ENCODE data around the gene PROCR.

DNA sequence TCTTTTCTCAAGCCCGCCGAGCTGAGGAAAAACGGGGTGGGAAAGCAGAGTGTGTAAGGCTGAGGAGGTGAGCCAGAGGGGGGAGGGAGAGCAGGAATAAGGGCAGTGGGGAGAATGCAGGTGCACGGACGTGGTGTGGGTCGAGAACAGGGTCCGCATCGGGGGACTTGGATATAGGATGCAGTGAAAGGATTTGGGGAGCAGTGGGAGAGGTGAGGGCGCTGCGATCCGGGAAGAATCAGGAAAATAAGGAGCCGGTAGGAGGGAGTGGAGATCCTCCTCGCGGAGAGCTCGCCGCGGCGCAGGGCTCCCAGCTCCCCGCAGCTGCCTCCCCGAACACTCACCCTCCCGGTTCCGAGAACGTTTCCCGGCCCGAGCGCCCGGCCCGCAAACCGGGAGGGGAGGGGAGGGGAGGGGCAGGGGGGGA, 338 bp upstream of the TP53INP2 start:
- RRBS: under 1% methylated on average over 7 of the region's 29 CpGs

GRCh38 chr20:34724323-34724522, 20.1 kb downstream of the TP53INP2 start:
- RRBS: no CpG with 5 or more reads among the region's 3 CpGs

DNA sequence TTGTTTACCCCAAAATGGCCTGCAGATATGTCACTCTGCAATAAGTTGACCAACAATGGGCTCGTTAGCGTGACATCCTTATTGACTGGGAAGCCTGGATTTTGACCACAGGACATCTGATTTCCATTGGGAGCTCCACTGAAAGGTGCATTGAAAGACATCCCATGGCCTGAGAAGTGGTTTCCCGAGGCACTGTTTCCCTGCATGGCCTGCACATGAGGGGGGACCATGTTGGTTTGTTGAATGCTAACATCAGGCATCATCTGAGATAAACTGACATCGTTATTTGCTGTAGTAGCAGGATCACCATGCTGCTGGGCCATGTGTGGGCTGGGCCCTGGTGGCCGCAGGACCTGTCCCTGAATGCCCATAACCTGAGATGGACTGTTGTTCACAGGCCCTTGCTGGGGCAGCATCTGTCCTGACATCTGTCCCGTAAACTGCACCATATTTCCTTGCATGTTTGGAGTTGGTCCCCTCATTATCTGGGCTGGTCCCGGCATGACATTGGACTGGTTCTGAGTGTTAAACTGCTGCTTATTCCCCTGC, 45.4 kb downstream of the TP53INP2 start:
- RRBS: no CpG with 5 or more reads among the region's 7 CpGs

DNA sequence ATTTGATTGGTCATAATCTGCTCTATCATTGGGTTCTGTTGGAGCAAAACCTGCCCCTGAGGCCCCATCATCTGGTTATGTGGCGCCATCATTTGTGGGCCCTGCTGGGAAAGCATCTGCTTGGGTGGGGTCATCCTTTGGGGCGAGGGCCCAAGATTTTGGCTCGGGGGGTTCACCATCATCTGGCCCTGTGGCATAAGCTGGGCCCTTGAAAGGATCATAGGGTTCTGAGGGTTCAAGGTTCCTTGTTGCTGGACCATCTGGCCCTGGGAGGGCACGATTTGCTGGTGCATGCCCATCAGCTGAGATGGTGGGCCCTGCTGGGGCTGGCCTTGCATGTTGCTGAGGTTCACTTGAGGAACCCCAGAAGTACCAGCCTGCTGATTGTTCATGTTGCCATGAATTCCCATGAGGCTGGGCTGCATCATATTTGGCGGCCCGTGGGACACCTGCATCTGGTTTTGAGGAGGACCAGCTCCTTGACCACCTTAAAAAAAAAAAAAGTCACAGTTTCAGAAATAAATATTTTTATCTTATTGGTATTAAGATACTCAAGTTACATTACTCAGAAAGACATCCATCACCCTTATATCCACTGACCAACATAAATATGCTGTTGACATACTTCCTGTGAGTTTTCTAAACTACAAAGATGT, 46.0 kb downstream of the TP53INP2 start:
- RRBS: no CpG with 5 or more reads among the region's 6 CpGs

DNA sequence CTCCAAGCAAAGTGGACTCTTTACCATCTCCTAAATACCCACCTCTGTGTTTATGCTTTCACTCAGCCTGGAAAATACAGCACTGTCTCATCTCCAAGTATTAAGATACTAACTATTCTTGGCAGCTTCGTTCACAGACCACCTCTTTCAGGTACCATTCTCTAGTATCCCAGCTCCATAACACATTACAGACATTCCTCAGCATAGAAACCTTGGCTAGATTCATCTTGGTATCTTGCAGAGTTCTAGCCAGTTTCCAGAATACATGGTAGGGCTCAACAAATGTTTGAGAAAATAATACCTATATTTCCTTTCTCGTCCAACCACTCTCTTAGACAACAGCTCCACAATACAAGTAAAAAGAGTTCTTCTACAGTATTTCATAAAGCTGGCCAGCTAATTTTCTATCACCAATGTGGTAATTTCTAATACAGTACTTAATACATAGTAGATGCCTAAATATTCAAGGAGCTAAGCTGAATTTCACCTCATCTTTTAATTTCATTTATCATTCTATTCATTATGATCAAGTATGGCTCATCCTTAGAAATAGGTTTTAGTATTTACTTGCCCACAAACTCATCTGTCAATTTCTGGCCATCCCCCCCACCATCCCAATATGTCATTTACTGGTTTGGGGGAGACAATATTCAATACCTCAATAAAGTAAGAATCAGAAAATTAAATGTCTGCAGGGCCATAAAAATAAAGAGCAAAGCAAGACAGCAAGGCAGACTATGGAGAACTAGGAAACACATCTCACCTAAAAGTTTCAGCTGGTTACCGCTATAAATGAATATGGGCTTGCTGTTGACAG, 6.7 kb downstream of the NCOA6 start:
- RRBS: no CpG with 5 or more reads among the region's 3 CpGs

GRCh38 chr20:34863273-34863792, 9.3 kb downstream of the GGT7 start:
- RRBS: no CpG with 5 or more reads among the region's 40 CpGs

DNA sequence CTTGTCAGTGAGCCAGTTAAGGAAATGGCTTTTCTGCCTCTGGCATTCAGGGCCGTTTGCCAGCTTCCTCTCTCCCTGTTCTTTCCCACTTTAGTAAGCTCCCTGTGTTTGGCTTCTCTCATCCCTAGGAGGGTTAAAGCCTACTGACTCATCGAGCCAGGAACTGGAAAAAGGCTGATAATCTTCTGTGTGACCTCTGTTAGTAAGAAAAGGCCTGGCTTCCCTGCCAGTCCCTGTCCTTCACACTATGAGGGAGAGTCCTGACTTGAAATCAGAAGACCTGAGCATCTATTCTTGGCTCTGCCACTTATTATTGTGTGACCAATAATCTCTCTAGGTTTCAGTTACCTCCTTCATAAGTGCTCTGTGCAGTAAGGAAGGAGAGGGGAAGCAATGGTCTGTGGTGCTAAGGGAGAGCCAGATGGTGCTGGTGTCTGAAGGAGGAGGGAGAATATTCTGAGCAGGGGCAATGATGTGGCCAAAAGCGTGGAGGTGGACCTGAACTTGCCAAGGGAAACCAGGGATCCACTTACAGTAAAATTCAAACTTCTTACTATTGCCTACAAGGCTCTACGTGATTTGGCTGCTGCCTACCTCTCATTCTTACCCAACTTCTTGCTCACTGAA, 31.4 kb downstream of the ACSS2 start:
- RRBS: no CpG with 5 or more reads among the region's 4 CpGs

- RRBS: no CpG with 5 or more reads among the region's 1 CpG
Observed at GRCh38 chr20:34916825-34917294, 38.7 kb downstream of the GSS start.

GRCh38 chr20:34978359-34978948, 22.8 kb downstream of the MYH7B start:
- RRBS: no CpG with 5 or more reads among the region's 10 CpGs

DNA sequence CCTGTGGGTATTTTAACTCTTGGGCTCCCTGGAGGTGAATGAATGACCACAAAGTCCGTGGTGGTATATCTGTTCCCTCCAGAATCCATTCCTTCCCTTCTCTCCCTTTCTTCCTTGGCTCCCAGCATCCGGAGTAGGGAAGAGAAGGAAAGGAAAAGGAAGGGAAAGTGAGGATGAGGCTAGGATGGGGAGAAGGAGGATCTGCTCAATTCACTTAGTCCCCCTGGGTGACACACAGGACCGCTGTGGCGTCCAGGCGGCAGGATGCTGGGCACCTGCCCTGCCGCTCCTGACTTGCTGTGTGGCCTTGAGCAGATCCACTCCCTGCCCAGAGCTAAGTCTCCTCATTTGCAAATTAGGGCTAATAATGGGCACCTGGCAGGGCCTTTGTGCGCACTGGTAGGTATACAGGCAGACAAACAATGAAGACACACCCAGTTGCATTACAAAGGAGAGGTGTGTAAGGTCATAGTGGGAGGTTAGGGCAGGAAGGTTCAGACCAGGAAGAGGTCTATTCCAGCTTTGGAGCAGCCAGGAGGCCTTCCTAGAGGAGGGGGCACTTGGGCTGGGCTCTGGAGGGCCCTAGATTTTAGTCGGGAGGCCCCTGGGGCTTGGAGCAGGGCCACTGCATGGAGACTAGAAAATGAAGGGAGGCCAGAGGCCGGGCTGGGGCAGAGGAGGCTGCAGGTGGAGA, 28.3 kb downstream of the MYH7B start:
- RRBS: no CpG with 5 or more reads among the region's 9 CpGs

DNA sequence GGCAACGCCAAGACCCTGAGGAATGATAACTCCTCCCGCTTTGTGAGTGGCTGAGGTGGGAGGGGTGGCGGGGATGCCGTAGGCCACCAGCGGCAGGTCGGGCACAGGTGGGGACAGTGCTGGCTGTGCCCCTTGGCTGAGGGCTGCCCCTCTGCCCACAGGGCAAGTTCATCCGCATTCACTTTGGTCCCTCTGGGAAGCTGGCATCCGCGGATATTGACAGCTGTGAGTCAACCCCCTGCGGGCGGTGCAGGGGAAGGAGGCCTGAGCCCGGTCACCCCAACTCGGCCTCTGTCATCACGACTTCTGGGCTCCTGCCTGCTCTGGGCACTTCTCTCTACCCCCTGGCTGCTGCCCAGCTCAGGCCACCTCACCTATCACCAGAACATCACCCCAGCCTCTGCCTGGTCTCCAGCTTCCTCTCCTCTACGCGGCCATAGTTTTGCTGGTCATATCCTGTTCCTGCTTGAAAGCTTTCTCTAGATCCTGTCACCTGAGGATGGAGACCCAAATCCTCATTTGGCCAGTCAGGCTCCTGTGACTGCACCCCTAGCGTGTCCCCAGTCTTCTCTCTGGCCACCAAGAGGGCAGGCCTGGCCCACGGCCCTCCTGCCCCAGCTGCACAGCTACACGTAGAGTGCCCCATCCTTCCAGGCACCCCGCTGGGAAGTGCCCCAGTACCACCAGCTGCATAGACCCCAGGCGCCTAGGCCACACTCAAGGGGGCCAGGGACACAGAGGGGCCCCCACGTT, 29.4 kb downstream of the MYH7B start:
- RRBS: no CpG with 5 or more reads among the region's 22 CpGs

DNA sequence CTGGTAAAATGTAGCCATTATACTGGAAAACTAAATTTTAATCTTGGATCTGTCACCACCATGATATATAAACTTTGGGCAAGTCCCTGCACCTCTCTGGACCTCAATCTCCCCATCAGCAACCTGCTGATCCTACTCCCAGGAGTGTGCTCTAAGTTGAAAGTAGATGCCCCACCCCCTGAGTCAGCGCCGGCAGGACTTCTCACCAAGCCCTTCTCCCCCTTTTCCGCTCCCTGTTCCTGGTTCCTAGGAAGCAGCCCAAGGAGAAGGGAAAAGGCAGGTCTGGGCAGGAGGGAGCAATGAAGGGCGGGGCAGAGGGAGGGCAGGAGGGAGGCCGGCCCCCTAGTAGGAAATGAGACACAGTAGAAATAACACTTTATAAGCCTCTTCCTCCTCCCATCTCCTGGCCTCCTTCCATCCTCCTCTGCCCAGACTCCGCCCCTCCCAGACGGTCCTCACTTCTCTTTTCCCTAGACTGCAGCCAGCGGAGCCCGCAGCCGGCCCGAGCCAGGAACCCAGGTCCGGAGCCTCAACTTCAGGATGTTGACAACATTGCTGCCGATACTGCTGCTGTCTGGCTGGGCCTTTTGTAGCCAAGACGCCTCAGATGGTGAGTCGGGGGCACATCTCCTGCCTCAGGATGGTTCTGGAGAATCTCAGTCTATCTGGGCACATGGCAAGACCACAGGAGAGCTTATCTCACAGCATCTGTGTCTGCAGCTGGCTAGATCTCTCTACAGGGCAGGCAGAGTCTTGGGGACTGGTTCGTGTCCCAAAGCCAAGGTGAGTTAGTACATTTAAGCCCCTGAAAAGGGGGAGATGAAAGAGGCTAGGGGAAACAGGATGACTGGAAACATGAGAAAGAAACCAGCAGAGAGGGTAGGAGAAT, at the start of gene PROCR:
Gene PROCR, plus strand, starts transcription at position 458 of the 889 bp plus-strand sequence.
- RRBS: no CpG with 5 or more reads among the region's 16 CpGs

DNA sequence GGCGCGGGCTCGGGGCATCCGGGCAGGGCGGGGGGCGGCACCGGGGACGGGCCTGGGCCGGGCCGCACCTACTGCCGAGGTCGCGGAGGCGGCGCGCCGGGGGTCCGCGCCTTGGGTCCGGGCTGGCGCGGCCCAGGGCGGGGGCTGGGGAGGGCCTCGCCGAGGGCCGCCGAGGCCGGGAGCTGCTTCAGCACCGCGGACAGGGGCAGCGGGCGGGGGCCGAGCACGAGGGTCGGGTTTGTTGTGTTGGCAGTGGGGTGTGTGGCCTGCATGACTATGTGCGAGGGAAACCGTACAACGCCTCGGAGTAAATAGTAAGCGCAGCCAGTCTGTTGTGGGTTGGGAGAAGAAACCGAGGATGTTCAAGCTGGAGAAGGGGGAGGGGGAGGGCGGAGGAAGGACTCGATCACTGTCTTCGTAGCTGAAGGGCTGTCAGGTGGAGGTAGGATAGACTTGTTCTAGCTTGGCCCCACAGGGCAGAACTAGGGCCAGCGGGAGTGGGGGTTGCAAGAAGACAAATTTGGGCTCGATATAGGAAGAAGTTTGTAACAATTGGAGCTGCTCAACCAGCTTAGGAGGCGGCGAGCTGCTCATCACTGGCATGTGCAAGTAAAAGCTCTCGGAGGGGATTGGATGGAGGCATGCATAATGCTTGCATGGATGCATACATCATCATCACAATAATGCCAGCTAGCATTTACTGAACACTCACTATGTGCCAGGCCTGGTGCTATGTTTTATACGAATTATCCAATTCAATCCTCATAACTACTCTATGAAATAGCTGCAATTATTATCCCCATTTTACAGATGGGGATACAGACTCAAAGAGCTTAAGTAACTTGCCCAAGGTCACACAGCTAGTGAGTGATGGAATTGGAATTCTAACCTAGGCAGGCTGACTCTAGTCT, 773 bp downstream of the MMP24 start:
- RRBS: 1% methylated on average over 18 of the region's 50 CpGs

GRCh38 chr20:35251972-35252549, 25.6 kb downstream of the MMP24 start:
- RRBS: no CpG with 5 or more reads among the region's 4 CpGs

GRCh38 chr20:35265707-35266067, 12.2 kb downstream of the MMP24OS start:
- RRBS: no CpG with 5 or more reads among the region's 2 CpGs

DNA sequence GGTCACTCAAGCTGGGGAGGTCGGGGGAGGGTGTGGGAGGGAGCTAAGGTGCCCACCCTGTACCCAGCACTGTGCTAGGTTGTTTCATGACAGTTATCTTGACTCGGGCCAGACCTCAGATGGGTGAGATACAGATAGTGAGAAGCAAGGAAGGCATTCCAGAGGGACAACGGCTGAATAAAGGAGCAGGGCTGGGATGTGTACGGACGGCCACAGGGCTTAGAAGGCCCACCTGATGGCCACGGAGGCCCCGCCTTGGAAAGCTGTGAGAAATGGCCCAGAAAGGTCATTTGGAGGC, 7.8 kb downstream of the MMP24OS start:
- RRBS: no CpG with 5 or more reads among the region's 7 CpGs

DNA sequence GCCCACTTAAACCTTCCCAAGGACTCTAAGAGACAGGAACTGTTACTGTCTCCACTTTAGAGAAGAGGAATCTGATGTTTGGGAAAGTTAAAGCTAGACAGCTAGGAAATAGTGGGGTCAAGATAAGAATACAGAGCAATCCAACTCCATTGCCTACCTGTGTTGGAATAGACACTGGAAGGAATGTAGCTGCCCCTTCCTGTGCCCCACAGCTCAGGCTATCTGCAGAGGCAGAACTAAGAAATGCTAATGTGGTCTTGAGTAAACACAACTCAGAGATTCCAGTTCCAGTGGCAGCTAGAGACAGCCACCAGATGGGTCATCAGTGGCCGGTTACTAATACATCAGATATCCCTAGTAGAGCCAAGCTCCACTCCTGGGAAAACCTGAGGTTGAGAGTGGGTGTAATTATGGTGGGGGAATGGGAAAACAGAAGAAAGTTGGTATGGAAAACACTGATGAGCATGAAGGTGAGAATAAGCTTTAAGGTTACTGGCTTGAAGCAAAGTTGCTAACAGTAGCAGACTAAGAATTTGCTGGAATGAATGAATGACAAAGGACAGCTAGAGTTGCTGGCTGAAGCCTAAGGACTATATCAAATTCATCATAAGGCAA, 28.2 kb upstream of the FAM83C start:
- RRBS: no CpG with 5 or more reads among the region's 1 CpG

DNA sequence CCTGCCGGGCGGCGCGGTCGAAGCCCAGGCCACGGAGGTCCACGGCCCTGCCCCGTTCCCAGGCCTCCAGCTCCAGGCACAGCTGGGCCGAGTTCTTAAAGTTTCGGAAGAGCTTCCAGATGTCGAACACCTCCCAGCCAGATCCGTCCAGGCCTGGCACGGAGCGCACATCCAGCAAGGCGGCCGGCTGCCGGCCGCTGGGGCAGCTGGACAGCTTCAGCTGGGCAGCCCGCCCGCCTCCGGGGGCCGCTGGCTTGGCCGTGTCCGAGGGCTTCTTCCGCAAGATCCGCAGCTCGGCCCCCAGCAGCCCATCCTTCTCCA, 3.7 kb downstream of the GDF5 start:
- RRBS: 83% methylated on average over 5 of the region's 27 CpGs

DNA sequence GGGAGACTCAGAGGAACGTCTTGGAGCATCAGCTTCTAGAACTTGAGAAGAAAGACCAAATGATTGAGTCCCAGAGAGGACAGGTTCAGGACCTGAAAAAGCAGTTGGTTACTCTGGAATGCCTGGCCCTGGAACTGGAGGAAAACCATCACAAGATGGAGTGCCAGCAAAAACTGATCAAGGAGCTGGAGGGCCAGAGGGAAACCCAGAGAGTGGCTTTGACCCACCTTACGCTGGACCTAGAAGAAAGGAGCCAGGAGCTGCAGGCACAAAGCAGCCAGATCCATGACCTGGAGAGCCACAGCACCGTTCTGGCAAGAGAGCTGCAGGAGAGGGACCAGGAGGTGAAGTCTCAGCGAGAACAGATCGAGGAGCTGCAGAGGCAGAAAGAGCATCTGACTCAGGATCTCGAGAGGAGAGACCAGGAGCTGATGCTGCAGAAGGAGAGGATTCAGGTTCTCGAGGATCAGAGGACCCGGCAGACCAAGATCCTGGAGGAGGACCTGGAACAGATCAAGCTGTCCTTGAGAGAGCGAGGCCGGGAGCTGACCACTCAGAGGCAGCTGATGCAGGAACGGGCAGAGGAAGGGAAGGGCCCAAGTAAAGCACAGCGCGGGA, 26.4 kb downstream of the C20orf173 start:
- RRBS: 88% methylated on average over 3 of the region's 13 CpGs

DNA sequence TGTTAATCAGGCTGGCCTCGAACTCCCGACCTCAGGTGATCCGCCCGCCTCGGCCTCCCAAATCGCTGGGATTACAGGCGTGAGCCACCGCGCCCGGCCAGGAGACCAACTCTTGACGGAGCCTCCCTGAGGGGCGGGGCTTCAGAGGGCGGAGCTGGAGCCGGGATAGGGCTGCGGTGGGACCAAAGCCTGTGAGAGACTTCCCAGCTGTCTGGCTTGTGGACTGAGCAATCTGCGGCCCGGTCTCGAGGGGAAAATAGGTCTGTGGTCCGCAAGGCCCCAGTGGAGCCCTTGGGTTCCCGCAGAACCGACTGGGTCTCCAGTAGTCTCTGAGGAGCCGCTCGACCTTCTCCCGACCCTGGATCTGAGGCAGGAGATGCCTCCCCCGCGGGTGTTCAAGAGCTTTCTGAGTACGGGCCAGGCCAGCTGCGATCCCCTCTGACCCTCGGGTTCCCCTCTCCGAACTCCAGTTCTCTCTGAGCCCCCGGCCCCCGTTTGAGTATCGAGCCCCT, 1.3 kb downstream of the SPAG4 start:
- RRBS: 8% methylated on average over 11 of the region's 33 CpGs

All from retinal pigment epithelial cell (primary cell).